Measurements from ENCODE around the genes ASCL4 and SART3.

- RRBS, result no CpG with 5 or more reads among the region's 6 CpGs
Measured at GRCh38 chr12:106999519-106999919, 12.6 kb upstream of the MTERF2 start.

DNA sequence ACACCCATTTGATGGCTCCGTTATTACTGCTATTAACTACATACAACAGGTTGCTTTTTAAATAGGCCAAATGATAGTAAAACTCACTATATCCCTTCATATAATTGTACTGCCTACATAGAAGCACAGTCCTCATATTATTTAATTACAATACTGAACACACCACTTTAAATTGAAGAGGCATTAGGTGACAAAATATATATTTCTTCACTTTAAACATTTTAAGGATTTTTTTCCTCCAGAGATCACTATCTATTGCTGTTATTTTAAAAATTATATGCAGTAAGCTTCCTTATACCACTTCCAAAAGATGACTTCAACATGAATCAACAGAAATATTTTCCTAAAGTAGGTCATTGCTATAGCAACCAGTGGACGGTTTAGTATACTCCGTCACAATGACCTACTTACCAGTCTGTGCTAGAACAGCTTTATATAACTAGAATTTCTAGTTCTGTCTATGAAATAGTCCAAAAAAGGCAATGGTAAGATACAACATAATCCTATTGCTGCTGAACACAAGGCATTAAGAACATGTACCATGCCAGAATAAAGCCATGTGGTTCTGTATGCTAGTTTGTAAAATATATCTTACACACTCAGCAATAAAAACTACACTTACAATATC, 40.6 kb upstream of the MTERF2 start:
- RRBS, result no CpG with 5 or more reads among the region's 3 CpGs

GRCh38 chr12:107319107-107320069, 1.2 kb downstream of the ABTB3 start:
- RRBS, result 2% methylated on average over 40 of the region's 104 CpGs

- RRBS, result no CpG with 5 or more reads among the region's 7 CpGs
Measured at GRCh38 chr12:107492394-107493309, 174.4 kb downstream of the ABTB3 start.

DNA sequence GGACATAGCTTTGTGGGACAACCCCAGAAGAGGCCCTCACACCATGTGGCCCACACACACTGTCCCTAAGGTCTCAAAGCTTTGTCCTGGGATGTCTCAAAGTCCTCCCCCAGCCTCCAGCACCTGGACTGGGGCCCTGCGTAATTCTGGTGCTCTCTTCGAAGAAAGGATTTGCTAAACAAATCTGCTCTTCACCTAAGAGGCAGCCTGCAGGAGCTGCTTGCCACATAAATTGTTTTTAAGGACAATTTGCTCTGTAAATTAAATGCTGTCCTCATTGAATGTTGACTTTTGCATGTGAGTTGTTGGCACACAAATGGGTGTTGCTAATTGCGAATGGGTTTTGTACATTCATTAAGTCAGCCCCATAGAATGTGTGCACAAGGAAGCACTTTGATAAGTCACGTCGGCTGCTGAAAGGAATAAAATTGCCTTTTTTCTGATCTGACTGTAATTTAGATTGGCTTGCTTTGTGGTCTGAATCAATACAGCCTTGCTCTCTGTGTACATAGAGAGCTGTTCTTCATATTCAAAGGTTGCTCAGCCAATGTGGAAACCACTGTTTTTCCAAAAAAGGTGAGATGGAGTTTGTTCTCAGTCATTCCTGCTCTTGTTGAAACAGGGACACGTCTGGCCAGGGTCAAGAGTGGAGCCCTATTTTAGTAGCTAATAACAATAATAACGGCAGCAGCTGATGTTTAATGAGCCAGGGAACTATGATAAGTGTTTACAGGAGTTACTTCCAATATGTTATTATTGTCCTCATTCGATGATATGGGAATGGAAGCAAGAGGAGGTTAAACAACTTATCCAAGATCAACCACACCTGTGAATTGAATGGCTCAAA, 161.5 kb upstream of the PWP1 start:
- RRBS, result no CpG with 5 or more reads among the region's 8 CpGs

DNA sequence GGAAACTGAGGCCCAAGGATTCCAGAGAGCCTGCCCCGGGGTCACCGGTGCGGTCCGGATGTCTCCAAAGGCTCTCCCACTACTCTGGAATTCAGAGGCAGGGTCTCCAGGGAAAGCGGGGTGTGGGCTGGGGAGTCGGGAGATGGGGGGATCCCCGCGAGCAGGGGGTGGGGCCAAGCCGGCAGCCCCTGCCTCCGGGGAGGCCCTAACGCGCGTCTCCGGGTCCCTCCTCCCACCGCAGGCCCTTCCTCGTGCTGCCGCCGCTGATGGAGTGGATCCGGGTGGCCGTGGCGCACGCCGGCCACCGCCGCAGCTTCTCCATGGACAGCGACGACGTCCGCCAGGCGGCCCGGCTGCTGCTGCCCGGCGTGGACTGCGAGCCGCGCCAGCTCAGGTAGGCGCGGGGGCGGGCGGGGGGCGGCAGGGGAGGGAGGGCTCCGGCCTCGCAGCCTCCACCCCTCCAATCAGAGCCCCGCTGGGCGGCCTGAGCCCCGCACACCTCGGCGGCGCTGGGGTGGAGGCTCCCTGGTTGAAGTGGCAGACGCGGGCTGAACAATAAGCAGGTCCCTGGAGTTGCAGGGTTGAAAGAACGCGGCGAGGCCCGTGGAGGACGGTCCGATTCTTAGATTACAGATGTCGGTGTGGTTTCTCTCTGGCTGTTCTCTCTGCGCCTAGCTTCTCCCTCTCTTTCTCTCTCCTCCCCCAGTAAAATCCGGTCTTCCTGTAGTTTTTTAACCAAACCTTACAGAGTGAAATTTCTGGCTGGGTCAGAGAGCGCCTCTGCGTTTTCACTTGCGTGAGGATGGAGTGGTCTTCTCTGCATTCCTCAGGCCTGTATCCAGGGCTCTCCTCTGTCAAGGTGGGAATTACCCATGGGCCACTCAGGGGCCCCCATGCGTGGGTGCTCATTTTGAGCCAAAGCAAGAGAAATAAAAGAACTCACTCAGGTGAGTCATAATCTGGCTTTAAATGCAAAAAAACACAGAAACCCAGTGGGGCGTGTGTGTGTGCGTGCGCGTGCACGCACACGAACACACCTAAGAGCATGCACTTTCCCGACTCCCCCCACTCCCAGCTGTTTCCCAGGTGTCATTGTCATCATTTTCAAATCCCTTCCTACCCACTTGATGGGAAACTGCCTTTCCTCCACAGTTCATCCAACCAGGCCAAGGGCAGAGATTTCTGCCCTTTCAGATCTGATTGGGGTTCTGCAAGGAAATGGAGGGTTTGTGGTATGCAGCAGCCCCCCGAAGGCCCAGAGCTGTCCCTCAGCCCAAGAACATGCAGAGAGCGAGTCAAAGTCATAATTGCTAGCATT, 104.2 kb upstream of the PWP1 start:
- RRBS, result 4% methylated on average over 24 of the region's 73 CpGs

DNA sequence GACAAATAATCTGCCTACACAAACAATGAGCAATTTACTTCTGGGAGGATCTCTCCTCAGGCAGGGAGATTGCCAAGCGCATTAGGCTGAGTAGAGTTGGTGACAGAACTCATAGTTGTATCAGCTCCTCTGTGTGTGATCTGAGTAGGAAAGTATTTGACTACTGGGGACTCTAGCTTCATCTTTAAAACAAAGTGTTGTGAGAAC, 1.1 kb upstream of the PWP1 start:
- RRBS, result no CpG with 5 or more reads among the region's 1 CpG

DNA sequence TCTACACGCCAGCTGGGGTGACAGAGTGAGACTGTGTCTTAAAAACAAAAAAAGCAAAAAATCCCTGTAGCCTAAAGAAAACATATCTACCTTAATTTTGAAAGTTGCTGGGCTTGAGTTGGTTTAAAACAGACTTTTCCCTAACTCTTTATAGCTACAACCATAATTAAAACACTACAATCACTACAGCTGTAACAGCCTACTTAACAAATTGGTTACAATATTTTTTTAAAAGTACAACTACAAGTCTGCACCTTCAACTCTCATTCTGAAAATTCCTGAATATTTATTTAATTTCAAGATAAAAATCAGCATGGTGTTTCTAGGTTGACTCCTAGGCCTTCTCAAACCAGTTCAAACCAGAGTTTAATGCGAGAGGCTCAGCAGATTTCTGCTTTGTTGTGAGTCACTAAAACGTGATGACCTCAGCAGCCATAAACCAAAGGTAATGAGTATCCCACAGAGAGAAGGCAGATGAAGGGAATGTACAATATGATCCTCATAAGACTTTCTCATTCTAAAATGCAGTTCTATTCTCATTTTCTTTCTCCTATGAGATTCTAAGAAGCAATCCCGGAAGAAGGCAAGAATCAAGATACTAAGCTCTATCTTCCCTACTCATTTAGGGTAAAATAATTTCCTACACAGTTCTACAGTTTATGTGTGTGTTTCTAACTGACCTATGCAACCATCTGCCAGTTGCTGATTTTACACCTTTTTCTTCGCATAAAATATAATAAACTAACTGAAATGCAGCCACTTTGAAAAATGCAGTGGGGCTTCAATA, 1.5 kb downstream of the PRDM4 start:
- RRBS, result no CpG with 5 or more reads among the region's 5 CpGs

GRCh38 chr12:107774314-107774946, at the start of gene ASCL4:
Gene ASCL4, plus strand, starts transcription at chr12:107774704.
- RRBS, result no CpG with 5 or more reads among the region's 12 CpGs

DNA sequence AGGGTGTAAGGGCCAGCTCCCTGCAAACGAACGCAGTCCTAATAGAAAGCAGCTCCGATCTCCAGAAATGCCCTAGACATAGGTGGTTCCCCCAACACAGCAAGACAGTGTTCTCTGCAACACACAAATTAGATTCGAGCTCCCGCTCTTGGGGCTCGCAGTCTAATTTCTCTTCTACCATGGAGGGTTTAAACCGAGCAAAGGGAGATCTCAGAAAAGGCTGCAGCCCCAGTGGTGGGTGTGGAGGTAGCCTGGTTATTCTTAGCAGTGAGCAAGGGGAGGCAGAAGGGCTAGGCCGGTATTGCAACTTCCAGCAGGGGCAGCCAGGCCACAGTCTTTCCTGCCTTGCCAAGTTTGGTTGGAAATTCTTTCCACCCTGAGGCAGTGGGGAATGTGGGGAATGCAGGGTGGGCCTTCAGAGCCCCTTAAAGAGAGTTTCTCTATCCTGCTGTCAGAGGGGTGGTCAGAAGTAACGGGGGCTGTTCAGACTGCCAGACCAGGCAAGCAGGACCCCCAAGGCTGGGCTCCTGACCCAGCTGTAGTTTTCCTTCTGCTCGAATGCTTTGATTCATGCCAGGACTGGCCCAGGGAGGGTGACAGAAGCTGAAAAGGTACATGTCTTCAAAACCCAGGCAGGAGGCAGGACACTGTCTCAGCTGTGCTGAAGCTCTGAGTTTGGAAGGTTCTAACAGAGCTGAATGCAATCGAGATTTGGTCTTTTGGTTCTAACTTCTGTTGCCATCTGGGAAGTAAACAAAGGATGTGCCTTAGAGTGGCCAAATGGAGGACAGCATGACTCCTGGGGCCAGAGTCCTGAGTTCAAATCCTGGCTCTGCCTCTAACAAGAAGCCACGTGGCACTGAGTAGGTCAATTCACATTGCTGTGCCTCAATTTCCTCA, 15.8 kb upstream of the WSCD2 start:
- RRBS, result no CpG with 5 or more reads among the region's 12 CpGs

GRCh38 chr12:108560225-108561359, at the start of gene SART3:
Gene SART3, minus strand, starts transcription at chr12:108561173.
- RRBS, result 3% methylated on average over 4 of the region's 56 CpGs

GRCh38 chr12:108561360-108561709, 362 bp upstream of the SART3 start:
- RRBS, result no CpG with 5 or more reads among the region's 15 CpGs

DNA sequence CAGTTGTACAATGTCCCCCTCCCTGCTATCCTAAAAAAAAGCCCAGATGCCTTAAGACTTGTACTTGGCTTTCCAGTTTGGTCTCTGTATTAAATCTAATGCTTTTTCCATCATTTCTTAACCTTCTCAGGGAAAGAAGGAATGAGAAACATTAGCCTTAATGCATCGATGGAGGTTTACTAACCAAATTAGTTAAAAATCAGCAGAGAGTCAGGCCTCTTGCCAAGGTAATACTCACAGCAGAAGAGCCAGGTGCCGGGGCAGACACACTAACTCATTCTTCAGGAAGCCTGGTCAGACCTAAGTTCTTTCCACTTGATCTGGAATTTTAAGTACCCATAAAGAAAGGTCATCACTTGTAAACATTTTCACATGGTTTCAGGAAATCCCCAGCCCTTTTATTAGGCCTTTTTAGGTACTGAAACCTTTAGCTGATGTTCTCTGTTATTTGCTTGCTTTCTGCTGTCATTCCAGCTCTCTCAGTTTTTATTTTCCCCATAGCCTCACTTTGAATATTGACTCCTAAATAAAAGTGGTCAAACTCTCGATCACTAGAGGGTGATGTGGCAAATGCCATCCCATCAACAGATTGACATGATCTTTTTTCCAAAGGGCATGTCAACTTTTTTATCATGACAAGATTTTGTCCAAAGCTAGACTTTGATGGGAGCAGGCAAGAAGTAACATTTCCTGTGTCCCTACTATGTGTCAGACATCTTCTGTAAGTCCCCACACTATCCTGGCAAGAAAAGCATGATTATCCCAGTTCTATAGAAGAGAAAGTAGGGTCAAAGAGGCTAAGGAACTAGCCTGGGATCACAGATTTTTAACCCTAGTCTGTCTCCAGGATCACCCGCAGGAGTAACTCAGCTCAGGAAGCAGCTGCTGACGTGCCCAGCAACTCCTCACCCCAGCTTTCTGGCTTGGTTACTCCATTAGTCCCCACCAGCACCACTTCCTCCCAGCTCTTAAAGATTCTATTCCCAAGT, 5.7 kb downstream of the ISCU start:
- RRBS, result no CpG with 5 or more reads among the region's 5 CpGs

DNA sequence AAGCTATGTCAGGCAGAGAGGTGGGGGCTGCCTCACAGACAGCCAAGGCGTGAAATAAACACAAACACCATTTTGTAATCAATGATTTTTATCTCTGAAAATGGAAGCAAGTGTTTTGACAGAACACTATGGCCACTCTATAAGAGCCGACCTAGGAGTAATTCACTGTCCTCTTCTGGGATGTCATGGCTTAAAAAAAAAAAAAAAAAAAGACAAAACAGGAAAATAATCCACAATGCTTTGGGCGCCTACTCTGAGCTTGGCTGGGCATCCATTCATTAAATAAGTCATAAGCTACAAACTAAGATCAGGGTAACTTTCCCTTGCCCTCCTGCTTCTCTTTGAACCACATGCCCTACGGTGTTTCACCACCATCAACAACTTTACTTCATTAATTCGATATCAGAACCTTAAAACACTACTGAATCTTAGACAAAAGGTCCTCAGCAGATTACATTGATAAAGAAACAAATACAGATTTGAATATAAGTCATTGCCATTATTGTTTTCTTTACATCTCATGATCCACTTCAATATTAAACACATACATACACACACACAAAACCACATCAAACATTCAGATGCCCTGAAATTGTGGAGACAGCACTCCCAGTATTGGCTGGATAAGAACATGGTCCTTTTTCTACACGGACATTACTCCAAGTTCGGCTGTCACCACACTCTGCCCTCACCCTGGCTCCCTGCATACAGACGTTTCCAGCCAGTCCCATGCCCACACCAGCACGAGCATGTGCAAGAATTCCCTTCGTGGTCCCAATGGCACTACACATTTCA, 11.5 kb upstream of the SELPLG start:
- RRBS, result no CpG with 5 or more reads among the region's 10 CpGs

- RRBS, result no CpG with 5 or more reads among the region's 4 CpGs
Measured at GRCh38 chr12:108685300-108686318, 45.7 kb downstream of the CORO1C start.

DNA sequence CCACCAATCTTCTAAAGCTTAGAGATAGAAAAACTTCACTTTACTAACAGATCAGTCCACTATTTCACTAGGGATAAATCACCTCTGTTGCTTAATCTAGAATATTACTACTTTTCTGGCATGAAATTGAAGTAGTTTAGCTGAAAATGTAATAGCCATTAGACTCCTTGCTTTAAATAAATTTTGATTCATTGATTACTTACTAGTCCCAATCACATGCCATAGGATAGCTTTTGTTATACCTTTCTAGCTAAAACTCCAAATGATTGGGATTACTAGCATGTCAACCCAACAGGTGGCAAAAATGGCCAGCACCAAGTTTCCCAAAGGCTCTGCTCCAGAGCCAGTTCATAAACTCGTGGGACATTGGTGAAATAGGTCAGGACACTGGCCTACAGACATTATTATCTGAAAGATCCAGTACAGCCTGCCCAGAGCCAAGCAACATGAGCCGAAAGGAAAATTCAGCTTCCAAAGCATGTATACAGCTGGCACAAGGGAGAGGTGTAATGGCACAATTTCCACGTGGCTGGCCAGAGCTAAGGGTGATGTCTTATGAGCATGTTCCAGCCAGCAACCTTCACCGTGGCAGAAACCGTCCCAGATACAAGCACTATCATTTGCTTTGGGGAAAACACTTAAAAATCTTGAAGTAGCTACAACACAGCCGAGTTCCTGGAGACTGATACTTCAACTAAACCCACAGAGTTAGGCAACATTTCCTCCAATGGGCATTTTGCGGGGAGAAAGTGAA, 44.7 kb downstream of the CORO1C start:
- RRBS, result no CpG with 5 or more reads among the region's 7 CpGs

GRCh38 chr12:108732074-108732574, 806 bp upstream of the CORO1C start:
- RRBS, result no CpG with 5 or more reads among the region's 23 CpGs

GRCh38 chr12:108793612-108794280, 62.4 kb upstream of the CORO1C start:
- RRBS, result no CpG with 5 or more reads among the region's 12 CpGs

GRCh38 chr12:108840684-108840979, 16.8 kb downstream of the SSH1 start:
- RRBS, result no CpG with 5 or more reads among the region's 11 CpGs

All from non-pigmented ciliary epithelial cell (primary cell).